Measurements from ENCODE around the gene HELLS.

- PRO-cap, 6 experiments = no peak in any of the 6 experiments
- RAMPAGE, long total RNA, 2 experiments = no peak in any of the 2 experiments
- RRBS = no CpG with 5 or more reads among the region's 7 CpGs
These were observed 38.0 kb downstream of the NOC3L start for GRCh38 chr10:94324647-94325259.

DNA sequence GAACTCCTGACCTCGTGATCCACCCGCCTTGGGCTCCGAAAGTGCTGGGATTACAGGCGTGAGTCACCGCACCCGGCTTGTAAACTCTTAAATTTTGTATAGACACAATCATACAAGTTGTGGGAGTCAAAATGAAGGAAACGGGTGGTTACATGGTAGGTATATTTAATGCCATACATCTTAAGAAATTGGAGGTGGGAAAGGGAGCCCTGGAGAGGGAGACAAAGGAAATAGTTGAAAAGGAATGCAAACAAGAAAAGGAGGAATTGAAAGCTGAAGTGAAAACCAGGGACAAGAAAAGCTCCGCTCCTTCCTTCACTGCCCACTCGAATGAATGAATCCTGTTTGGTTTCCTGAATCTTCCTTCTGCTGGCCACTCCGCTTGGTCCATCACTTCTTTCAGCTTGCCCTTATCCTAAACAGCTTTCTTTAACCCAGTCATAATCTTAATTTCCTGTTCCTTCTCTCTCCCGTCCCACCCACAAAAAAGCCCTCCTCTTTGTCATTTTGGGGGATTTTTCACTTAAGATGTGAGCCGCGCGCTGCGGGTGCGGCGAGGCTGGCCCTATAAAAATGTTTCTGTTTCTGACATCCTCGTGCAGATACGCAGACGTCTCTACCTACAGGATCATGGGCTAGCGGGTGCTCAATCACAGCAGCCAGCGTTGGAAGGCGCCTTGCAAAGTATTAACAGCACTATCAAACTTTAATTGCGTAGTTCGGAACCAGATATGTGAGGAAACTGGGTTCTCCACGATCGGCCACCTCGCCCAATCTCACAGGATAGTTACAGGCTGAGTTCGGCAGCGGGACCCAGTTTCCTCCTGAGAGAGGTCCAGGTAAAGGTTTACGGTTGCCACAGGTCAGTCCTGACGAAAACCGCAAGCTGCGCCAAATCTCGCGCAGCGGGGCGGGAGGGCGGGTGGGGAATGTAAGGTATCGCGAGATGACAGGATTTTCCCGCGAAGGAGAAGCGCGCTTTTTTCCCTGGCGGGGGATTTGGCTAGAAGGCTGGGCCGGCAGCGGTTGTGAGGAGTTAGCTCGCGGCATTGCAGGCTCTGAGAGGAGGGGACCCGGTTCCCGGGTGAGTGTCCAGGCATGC is at the start of gene HELLS:
TSS of gene HELLS (plus strand) at position 965 of the 1,102 bp plus-strand sequence.
- PRO-cap, 6 experiments = peak in 5 of 6 experiments; most common plus-strand start position 997 of the sequence (in 4); most common minus-strand start position 880 of the sequence (in 2)
- RAMPAGE, long total RNA, 2 experiments = start-site peak on the plus strand in 2 of 2 experiments, centred at position 969 of the sequence, 9 to 54 reads per replicate
- RRBS = 3% methylated on average over 5 of the region's 52 CpGs

GRCh38 chr10:95038148-95038377 is 31.2 kb downstream of the CYP2C8 start:
- PRO-cap, 6 experiments = no peak in any of the 6 experiments
- RAMPAGE, long total RNA, 2 experiments = no peak in any of the 2 experiments
- RRBS = no CpG with 5 or more reads among the region's 1 CpG

DNA sequence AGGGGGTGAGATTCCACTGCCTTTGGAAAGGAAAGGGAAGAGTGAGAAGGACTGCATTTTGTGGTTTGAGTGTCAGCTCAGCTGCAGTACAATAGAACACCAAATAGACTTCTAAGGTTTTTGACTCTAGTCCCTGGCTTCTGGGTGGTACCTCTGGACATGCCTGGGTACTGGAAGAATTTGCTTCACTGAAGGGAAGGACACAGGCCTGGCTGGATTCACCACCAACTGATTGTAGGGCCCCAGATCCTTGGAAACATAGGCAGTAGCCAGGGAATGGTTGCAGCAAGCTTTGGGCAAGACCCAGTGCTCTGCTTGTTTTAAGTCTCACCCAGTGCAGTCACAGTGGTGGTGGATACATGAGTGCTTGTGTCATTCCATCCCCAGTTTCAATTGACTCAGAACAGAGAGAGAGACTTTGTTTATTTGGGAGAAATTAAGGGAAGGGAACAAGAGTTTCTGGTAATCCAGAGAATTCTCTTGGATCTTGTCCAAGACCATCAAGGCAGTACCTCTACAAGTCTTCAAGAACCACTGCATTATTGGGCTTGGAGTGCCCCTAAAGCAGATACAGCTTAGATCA is 19.0 kb downstream of the CYP2C8 start:
- PRO-cap, 6 experiments = no peak in any of the 6 experiments
- RAMPAGE, long total RNA, 2 experiments = no peak in any of the 2 experiments

GRCh38 chr10:95263740-95264770 is 26.7 kb downstream of the PDLIM1 start:
- PRO-cap, 6 experiments = no peak in any of the 6 experiments
- RAMPAGE, long total RNA, 2 experiments = no peak in any of the 2 experiments
- RRBS = no CpG with 5 or more reads among the region's 15 CpGs

GRCh38 chr10:95279398-95279790 is 11.4 kb downstream of the PDLIM1 start:
- PRO-cap, 6 experiments = no peak in any of the 6 experiments
- RAMPAGE, long total RNA, 2 experiments = no peak in any of the 2 experiments
- RRBS = no CpG with 5 or more reads among the region's 3 CpGs

DNA sequence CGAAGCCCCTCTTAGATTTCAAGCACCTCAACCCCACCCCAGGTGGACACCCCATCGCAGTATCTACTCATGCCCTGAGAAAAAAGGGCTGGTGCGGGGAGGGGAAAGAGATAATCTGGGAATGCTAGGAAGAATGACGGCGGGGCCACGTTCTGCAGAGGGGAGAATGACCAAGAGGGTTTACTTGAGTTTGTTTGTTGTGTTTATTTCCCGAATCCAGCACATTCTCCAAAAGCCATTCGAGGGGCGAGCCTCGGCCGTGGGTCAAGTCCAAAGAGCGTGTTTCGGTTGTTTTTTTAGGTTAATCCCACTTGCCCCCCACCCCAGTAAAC is 781 bp downstream of the PDLIM1 start:
- PRO-cap, 6 experiments = peak in 1 of 6 experiments; most common minus-strand start position 168 of the sequence (in 1)
- RAMPAGE, long total RNA, 2 experiments = no peak in any of the 2 experiments
- RRBS = no CpG with 5 or more reads among the region's 13 CpGs

GRCh38 chr10:95320948-95321334 is 30.1 kb upstream of the PDLIM1 start:
- PRO-cap, 6 experiments = peak in 1 of 6 experiments; most common minus-strand start chr10:95321016 (in 1)
- RAMPAGE, long total RNA, 2 experiments = no peak in any of the 2 experiments
- RRBS = no CpG with 5 or more reads among the region's 2 CpGs

- PRO-cap, 6 experiments = peak in 2 of 6 experiments; most common minus-strand start chr10:95351238 (in 2)
- RAMPAGE, long total RNA, 2 experiments = no peak in any of the 2 experiments
- RRBS = no CpG with 5 or more reads among the region's 8 CpGs
These were observed 60.2 kb upstream of the PDLIM1 start for GRCh38 chr10:95351060-95351335.

DNA sequence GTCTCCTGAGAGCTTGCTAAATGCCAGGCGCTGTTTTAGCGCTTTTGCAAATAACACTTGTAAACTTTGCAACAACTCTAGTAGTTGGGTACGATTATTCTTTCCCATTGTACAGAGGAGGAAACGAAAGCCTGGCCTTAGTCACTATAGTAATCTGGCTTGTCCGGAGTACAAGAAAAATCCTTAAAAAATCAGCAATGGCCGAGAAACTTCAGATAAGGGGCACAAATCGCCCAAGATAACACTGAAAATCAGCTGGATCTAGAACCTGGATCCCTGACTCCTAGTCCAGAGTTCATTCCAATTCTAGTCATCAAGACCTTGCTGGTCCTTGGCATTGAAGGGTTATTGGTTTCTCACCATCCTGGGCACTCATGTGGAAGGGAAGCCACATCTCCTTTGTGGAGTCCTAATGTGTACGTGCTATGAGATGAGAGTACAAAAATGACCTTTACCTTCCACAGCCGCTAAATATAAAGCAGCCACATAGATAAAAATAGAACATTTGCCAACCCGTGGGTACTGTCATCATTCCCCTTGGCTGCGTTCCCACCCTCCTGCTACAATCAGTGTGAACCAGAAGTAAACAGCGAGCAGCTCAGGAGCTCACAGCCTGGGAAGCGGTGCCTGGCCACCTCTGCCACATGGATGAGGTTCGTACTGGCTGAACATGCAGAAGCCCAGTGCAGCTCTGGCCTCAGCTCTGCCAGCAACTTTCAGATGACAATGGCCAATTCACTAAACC is 115.9 kb upstream of the PDLIM1 start:
- PRO-cap, 6 experiments = peak in 6 of 6 experiments; most common plus-strand start position 645 of the sequence (in 4); most common minus-strand start position 445 of the sequence (in 2)
- RAMPAGE, long total RNA, 2 experiments = no peak in any of the 2 experiments
- RRBS = no CpG with 5 or more reads among the region's 14 CpGs

GRCh38 chr10:95430381-95430813 is 130.8 kb downstream of the SORBS1 start:
- PRO-cap, 6 experiments = peak in 2 of 6 experiments; most common plus-strand start chr10:95430632 (in 2)
- RAMPAGE, long total RNA, 2 experiments = no peak in any of the 2 experiments
- RRBS = no CpG with 5 or more reads among the region's 7 CpGs

GRCh38 chr10:95471489-95472232 is 89.5 kb downstream of the SORBS1 start:
- PRO-cap, 6 experiments = no peak in any of the 6 experiments
- RAMPAGE, long total RNA, 2 experiments = no peak in any of the 2 experiments
- RRBS = no CpG with 5 or more reads among the region's 6 CpGs

GRCh38 chr10:95791473-95792065 is 35.6 kb downstream of the ENTPD1 start:
- PRO-cap, 6 experiments = no peak in any of the 6 experiments
- RAMPAGE, long total RNA, 2 experiments = no peak in any of the 2 experiments
- RRBS = no CpG with 5 or more reads among the region's 2 CpGs

GRCh38 chr10:96262095-96262535 is 9.3 kb downstream of the BLNK start:
- PRO-cap, 6 experiments = no peak in any of the 6 experiments
- RAMPAGE, long total RNA, 2 experiments = no peak in any of the 2 experiments
- RRBS = no CpG with 5 or more reads among the region's 2 CpGs

GRCh38 chr10:96309654-96310439 is 5.6 kb downstream of the DNTT start:
- PRO-cap, 6 experiments = no peak in any of the 6 experiments
- RAMPAGE, long total RNA, 2 experiments = no peak in any of the 2 experiments
- RRBS = no CpG with 5 or more reads among the region's 3 CpGs

- PRO-cap, 6 experiments = no peak in any of the 6 experiments
- RAMPAGE, long total RNA, 2 experiments = no peak in any of the 2 experiments
- RRBS = no CpG with 5 or more reads among the region's 2 CpGs
These were observed 17.4 kb upstream of the TLL2 start for GRCh38 chr10:96531041-96531670.

DNA sequence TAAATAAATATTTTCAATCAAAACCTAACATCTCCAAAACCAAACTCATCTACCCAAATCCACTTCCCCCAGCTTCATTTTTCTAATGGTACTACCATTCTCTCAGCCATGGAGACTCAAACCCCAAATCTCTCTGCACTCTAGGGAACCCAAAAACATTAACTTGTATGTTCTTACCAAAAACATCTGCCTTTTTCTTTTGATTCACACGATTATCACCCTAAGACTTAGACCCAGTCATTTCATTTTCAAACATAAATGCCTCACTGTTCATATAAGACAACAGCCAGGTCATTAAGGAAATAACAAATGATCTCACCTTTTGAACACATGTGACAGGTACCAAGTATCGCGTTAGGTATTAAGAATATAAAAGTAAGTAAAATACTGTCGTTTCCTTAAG is 8.9 kb downstream of the TM9SF3 start:
- PRO-cap, 6 experiments = no peak in any of the 6 experiments
- RAMPAGE, long total RNA, 2 experiments = no peak in any of the 2 experiments
- RRBS = no CpG with 5 or more reads among the region's 4 CpGs

GRCh38 chr10:96618522-96619425 is 32.0 kb upstream of the TM9SF3 start:
- PRO-cap, 6 experiments = peak in 2 of 6 experiments; most common plus-strand start chr10:96618871 (in 1)
- RAMPAGE, long total RNA, 2 experiments = no peak in any of the 2 experiments
- RRBS = no CpG with 5 or more reads among the region's 13 CpGs

DNA sequence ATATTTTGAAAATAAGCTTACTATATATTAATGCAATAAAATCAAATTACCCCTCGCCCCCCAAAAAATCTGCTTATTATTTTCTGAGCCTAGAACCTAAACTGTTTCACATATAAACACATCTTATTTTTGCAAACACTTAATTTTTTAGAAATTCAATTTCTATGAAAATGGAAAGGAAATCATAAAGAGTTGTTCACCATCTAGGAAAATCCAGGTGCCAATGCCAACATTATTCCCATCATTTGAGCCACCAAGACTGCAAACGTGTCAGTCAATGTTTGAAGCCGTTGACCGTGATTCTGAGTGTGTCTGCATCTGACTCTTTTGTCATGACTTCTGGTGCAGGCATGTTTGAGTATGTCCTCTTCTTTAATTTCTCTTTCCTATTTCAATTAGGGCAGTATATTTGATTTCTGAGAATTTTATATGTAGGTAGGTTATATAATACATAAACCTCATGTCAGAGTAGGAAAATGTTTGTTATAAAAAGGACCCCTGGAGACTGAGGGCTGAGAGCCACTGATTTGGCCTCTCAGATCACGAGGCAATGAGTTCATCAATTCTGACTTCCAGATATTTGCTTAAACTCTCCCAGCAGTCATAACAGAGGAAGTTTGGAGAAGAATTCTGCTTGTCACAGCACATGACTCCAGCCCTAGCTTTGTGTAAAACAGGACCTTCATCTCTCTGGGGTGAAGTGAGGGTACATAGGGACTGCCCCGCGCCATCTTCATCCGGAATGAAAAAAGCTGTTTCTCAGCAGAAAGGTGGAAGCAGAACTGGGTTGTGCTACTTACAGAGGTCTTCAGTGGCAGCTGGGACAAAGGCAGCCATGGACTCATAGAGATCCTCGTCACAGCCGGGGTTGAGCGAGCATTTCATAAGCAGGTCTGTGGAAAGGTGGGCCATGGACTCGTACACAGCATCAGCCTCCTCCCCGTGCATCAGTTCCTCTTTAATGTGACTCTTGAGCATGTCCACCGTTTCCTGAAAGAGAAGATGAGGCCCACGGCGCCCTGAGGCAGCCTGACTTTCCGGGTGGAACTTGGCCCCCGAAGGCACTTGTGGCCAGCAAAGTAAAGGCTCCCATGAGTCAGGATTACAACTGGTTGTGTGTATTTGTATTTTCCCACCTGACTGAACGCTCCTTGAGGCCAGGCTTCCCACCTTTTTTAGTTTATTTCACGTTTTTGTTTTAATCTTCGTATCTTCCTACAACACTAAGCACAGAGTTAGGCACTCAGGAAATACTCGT is 58.3 kb upstream of the TM9SF3 start:
- PRO-cap, 6 experiments = peak in 2 of 6 experiments; most common plus-strand start position 604 of the sequence (in 1)
- RAMPAGE, long total RNA, 2 experiments = no peak in any of the 2 experiments
- RRBS = 92% methylated on average over 1 of the region's 22 CpGs

- PRO-cap, 6 experiments = no peak in any of the 6 experiments
- RAMPAGE, long total RNA, 2 experiments = no peak in any of the 2 experiments
- RRBS = no CpG with 5 or more reads among the region's 10 CpGs
These were observed 59.9 kb upstream of the TM9SF3 start for GRCh38 chr10:96646524-96647329.